Natural killer cell (primary cell): ENCODE results near the gene C6orf118.

GRCh38 chr6:160992742-160993234 lies 1.2 kb downstream of the MAP3K4 start:
- PRO-cap, result no peak

DNA sequence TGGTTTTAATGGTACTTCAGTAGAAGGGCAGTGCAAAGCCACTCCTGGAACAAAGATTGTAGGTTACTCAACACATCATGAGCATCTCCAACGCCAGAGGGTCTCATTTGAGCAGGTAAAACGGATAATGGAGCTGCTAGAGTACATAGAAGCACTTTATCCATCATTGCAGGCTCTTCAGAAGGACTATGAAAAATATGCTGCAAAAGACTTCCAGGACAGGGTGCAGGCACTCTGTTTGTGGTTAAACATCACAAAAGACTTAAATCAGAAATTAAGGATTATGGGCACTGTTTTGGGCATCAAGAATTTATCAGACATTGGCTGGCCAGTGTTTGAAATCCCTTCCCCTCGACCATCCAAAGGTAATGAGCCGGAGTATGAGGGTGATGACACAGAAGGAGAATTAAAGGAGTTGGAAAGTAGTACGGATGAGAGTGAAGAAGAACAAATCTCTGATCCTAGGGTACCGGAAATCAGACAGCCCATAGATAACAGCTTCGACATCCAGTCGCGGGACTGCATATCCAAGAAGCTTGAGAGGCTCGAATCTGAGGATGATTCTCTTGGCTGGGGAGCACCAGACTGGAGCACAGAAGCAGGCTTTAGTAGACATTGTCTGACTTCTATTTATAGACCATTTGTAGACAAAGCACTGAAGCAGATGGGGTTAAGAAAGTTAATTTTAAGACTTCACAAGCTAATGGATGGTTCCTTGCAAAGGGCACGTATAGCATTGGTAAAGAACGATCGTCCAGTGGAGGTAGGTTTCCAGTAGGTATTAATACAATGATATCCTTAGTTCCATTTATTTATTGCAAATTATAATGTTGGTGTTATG lies 57.9 kb downstream of the MAP3K4 start:
- PRO-cap, result no peak

GRCh38 chr6:161170127-161170482 lies 103.8 kb downstream of the AGPAT4 start:
- PRO-cap, result no peak

DNA sequence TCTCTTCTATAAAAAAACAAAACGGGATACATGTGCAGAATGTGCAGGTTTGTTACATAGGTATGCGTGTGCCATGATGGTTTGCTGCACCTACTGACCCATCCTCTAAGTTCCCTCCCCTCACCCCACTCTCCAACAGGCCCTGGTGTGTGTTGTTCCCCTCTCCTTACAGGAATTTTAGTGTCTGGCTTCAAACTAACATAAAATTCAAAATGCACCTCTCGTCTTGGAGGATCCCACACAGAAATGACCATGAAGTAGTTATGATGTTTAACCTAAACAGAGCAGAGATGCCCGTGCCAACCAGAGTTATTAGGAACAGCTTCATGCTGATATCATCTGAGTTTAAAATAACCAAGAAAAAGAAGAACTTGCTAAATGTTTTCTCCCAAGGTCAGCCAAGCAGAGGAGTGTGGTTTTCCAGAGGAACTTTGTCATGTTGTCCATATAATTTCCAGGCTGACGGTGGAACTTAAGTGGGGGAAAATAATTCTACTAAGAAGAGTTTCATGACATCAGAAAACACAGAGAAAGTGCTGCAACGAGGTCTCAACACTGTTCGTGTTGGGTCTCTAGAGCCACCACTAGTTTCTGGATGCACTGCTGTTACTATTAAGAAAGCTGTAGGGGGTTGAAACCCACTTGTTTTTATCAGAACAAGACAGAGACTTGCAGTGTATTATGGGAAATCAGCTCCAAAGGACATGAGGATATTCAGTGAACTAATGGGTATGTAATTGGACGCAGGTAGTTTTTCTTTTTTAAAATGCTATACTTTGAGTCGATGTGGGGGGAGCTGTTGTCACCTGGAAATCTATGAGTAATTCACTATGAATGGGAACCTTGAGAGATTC lies 5.3 kb downstream of the AGPAT4 start:
- PRO-cap, result no peak

DNA sequence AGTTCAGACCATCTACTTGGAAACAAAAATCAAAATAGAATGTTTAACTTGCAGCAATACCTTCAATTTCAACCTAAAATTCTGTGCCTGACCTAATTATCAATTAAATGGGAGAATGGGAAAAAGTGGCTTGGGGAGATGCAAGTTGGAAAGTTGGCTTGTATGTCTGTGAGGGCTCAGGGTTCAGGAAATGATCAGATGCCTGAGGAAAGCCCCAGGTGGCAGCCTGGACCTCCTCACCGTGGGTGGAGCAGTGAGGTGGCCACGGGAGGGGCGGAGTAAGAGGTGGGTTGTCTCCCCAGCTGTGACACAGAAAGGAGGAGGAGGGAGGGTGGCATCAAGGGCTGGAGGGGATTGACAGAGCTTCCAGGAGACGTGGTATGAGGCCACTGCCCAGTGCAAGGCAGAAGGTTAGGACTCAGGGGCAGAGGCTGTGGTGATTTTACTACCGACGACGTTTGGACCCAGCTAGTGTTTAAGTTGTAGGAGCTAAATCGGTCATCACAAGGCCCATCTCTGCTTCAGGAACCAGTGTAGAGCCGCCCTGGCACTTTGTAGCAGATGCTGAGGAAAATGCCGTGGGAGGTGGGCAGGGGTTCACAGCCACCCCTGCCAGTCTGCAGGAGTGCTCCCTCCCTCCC lies 672.2 kb downstream of the PRKN start:
- PRO-cap, result no peak

- PRO-cap, result no peak
These were observed 129.2 kb downstream of the PACRG start for GRCh38 chr6:162856839-162857511.

DNA sequence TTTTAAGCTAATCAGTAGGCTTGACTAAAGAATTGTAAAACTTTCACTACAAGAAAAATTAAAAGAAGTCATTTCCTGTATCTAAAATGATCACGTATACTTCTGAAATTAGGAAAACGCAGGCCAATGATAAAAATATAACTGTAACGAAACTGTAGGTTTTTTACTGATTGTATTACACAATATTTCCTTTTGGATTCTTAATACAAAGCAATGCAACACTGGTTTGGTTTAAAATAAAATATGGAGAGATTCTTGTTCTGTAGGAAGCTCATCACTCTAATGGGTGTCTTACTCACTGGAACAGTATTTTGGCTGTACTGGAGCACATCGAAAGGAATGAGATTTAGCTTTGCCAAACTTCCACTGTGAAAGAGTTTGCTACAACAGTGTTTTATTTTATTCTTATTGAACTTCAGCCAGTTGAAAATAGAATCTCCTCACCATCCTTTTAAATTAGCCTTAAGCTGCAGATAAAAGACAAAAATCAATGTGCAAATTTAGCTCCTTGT lies 230.8 kb upstream of the QKI start:
- PRO-cap, result no peak

DNA sequence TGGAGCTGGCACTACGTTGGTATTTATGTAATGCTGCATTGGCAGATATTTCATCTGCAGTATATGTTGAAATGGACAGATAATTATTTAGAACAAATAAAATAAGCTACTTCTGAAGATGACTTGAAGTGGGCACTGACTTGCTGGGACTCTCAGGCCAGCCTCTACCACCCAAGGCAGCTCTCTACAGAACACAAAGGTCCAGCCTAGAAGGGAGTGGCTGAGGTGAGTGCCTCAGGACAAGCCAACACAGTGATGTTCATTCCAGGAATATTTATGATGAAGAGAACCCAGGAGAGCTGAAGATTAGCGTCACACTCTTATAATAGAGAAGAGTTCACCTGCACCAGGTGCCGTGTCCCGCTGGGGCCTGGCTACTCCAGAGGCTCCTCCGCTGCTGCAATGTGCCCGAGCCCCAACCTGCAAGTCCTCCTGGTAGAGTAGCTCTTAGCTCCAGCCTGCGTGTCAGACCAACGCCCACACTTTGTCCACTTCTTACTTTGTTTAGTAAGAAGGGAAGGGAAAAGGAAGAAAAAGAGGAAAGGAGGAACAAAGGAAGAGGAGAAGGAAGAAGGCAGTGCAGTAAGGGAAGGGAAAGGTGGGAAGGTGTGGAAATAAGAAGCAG lies 182.5 kb upstream of the QKI start:
- PRO-cap, result no peak

GRCh38 chr6:163475429-163476030 lies 61.0 kb downstream of the QKI start:
- PRO-cap, result no peak

- PRO-cap, result no peak
These were observed 119.0 kb downstream of the QKI start for GRCh38 chr6:163533516-163533862.

DNA sequence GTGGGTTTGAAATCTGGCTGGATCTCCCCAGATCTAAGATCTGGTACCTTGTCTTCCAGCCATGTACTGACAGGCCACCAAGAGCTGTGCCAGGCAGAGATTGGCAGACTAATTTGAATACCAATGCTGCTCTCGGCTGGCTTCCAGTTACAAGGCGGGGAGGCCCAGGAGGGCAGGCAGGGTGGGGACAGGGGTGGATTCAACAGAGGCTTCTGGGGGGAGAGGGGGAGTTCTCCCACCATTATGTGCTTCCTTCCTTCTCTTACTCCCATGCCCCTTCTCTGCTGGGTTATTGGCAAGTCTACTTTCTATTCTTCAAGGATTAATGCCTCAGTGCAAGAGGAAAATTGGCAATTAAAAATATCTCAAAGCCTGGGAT lies 529.6 kb downstream of the QKI start:
- PRO-cap, result no peak

DNA sequence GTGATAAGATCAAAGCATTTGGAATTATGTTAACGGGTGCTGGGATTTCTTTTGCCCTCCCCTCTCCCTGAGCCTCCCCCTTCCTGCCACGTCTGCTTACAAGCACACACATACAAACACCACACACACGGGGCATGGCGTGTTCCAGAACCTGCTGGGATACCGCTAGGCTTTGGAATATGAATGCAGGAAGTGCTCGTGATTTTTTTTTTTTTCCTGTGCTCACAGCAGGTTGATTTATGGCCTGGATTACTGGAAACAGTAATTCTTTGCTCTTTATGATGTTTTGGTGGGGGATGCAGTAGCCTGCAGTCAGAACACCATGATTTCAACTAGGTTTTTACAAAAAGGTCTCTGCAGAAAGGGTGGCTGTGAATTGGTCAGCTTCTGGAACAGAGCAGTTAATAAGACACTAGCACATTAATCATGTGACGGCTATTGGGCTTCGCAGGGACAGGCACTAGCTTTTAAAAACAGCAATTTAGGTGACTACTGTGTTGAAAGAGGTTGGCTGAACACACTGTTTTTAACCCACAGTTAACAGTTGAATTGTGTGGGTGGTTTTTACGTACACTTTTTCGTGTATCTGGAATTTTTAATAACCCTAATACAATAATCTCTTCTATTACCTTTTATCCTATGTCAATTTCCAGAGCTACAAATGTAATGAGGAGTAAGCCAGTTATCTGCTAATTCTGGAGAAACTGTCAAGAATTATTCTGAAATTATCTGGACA lies 551.5 kb downstream of the QKI start:
- PRO-cap, result no peak

DNA sequence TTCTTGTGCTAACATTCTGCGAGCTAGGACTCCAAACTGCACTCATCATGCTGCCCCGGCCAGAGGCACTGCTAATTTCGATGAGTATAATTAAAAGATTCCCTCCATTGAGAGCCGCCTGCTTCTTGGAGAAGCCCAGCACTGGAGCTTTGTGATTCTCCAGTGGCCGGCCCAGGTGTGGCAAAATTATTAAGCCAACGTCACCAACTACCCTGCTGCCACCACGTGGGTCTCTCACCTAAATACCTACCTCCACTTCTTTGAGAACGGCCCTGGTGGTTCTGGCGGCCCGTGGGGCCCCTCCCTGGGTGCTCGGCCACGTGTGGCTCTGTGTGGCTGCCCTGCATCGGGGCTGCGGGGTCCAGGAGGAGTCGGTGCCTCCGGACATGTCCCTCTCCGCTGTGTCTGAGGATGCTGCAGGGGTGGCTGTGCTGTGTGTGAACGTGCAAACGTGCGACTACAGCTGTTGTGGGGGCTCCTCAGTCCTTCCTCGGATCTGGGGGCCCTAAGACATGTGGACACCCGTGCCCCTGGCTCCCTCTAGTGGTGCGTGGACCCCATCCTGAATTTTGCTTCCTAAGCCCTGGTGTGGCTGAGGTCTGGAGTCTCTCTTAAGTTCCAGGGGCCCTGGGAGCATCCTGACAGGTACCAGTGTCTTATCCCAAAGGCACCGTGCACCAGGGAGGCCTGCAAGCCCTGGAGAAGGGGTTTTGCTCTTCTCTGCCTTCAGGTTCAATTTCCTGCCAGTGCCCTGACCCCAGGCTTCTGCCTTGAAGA lies 691.8 kb downstream of the QKI start:
- PRO-cap, result no peak

DNA sequence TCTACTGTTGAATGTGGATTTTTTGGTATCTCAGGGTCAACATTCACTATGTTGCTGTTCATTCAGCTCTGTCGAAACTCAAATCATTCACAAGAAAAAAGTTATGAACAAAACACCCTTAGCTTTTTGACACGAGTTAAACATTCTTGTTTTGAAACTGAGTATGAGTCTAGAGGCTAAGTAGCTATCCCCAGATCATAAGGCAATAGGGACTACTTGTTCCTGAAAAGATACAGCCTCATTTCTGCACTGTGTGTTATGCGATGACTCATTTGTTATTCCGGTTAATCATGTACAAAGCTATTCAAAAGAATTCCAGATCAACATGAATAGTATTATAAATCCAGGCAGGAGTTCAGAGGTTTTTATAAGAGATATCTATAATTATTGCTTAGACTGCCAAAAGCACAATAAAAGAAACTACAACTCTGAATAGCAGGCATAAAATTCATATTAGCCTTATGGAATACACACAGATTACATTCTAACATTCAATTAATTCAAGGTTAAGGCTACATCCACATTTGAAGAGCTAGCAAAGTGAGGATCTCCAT lies 908.1 kb downstream of the QKI start:
- PRO-cap, result no peak

DNA sequence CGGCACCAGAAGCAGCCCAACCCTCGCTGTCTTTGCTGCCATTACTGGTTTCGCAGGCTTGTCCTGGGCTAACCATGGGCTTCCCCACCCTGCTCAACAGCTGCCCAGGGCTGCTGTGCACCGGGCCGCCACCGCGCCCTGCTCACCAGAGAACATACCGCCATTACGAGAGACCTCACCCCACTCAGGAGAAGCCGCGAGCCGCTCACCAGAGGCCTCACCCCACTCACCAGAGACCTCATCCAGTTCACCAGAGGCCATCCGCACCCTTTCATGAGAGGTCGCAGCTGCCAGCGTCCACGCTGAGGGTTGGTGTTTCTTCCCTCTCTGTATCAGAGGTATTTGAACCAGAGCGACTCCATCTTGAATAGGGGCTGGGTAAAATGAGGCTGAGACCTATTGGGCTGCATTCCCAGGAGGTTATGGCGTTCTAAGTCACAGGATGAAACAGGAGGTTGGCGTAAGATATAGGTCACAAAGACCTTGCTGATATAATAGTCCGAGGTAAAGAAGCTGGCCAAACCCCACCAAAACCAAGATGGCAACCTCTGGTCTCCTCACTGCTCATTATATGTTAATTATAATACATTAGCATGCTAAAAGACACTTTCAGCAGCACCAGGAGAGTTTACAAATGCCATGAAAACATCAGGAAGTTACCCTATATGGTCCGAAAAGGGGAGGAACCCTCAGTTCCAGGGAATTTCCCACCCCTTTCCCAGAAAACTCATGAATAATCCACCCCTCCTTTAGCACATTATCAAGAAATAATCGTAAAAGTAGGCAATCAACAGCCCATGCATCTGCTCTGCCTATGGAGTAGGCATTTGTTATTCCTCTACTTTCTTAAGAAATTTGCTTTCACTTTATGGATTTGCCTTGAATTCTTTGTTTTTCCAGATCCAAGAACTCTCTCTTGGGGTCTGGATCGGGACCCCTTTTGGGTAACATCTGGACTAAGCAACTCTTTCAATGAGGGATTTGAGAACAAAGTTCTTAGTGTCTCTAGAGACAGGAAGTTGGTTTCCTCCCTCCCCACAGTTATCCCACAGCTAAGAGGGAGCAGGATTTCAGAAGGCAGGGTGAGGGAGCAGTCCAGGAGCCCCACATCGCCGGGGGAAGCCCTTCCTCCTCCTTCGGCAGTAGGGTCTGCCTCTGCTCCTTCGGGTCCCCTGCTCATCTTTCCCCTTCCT lies 923.4 kb downstream of the QKI start:
- PRO-cap, result no peak

- PRO-cap, result no peak
These were observed at the start of gene C6orf118 for GRCh38 chr6:165309056-165309849. Gene C6orf118 (minus strand): TSS chr6:165309605.

DNA sequence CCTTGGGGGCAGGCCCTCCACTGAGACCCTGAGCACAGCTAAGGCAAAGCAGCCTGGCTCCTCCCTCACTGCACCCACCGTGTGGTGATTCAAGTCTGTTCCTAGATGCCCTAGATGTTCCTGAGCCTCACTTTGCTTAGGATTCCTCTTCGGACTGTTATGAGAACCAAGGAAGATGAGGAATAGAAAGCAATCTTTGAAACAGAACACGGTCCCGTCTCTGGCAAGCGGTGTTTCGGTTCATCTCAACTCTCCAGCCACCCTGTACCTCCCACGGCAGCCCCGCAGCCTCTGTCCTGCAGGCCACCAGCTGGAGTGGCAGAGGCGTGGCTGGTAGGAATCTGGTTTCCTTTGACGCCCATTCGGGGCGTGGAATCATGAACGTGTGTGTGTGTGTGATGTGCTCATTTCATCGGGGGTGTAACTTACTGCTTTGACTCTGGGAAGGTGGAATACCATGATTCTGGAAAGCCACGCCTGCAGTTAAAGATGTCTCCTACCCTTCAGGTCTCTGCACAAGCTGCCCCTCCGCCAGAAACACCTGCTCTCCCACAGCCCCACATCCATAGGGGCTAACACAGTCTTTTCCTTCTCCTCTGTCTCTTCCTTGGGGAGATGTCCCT lies 21.3 kb downstream of the PDE10A start:
- PRO-cap, result no peak

DNA sequence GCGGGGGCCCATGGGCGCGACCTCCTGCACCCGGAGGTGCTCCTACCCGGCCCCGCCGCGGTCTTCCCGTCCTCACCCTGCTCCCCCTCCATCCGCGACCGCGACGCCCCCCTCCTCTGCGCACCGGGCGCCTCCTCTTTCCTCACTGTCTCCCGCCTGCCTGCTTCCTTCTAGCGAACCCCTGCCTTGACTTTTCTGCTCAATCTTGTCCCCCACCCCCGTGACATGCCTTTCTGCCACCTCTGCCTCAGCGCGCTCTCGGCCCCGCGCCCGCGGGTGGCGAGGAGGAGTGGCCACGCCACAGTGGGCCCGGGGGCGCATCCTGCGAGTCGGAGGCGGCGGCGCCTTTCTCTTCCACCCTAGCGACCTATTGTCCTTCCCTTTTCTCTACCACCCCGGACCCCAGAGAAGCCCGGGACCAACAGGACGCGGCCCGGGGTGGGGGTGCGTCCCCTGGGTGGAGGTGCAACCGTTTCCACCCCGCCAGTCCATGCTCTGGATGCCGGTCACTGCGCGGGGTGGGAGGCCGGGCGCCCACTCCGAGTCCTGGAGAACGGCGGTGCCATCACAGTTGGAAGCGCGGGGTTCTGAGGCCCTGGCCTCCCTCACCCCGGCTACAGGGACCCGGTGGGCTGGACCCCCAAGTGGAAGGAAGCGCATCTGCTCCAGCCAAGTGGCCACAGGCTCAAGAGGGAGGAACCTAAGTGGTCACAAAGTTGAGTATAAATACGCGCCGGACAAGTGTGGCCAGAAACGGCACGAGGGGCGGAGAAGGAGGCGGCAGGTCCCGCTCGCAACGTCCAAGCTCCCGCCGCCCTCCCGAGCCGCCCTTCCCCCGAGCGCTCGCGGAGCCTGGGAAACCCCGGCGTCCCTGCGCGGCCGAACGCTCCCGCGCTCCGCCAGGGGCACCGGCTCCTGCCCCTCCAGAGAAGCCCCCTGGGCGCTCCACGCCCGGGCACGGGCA lies 1.9 kb downstream of the PDE10A start:
- PRO-cap, result no peak

- PRO-cap, result no peak
These were observed 69.0 kb upstream of the TBXT start for GRCh38 chr6:166236724-166237016.

DNA sequence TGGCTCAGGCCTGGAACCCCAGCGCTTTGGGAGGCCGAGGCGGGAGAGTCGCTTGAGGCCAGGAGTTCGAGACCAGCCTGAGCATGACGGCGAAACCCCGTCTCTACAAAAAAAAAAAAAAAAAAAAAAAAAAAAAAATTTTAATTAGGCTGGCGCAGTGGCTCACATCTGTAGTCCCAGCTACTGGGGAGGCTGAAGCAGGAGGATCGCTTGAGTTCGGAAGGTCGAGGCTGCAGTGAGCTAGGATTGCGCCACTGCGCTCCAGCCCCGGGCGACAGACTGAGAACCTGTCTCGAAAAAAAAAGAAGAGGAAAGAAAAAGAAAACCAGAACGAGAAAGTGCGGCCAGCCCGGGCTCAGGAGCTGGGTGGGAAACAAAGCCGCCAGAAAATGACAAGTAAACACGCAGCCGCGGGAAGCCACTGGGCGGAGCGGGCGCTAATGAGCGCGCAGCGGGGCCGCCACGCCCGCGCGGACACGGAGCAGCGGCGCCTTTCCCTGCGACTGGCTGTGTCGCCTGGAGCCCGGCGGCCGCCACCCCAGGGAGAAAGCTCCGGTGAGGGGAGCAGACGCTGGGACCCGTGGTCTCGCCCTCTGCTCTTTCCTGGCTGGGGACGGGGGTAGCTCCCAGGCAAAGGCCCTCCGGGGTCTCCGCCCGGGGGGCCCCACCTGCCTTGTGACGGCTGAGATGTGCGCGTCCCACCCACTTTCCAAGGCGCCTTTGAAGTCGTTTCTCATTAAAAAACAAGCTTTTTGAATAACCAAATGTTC lies 55.1 kb downstream of the PRR18 start:
- PRO-cap, result no peak